Mucosa of descending colon (tissue), 1 donor: Measurements from ENCODE around the gene ACTN1.

GRCh38 chr14:68420224-68420654 lies 372.6 kb downstream of the ZFP36L1 start:
- PRO-cap, result no peak

GRCh38 chr14:68458876-68459620 lies 333.8 kb downstream of the ZFP36L1 start:
- PRO-cap, result unidirectional peak, minus-strand start at chr14:68458990

DNA sequence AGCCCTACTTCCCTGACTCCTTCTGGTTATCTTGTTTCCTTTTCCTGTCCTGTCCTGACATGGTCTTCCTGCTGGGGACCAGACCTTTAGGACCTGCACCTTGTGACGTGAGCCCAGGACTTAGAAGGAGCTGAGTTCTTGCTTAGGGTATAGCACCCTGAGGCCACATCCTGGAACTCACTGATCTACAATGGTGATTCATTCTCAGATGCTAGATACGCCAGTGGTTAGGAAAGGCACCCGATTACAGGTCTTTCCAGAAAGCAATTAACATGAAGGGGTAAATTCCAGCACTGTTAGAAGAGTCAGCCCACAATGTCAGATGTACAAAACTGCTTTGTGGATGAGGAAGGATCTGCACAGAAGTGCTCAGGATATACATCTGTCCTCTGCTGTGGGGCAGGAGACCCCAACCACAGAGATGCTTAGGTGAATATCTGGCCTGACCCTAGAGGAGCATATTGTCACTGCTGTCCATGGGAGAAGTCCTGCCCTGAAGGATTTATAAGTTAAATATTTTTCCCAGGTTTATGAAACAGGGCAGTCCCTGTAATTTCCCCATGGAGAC lies 324.1 kb downstream of the ZFP36L1 start:
- PRO-cap, result no peak

DNA sequence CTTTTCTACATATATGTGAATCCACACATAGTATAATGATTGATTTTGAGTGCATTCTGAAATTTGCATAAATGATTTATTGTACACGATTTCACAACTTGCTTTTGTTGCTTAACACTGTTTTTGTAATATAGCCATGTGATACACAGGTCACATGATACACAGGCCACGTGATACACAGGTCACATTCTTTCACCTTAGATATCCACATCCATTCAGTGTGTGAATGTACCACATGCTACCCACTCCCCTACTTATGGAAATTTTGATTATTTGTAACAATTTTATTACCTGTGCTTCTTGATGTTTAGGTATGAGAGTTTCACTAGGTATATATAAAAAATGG lies 319.0 kb downstream of the ZFP36L1 start:
- PRO-cap, result no peak

DNA sequence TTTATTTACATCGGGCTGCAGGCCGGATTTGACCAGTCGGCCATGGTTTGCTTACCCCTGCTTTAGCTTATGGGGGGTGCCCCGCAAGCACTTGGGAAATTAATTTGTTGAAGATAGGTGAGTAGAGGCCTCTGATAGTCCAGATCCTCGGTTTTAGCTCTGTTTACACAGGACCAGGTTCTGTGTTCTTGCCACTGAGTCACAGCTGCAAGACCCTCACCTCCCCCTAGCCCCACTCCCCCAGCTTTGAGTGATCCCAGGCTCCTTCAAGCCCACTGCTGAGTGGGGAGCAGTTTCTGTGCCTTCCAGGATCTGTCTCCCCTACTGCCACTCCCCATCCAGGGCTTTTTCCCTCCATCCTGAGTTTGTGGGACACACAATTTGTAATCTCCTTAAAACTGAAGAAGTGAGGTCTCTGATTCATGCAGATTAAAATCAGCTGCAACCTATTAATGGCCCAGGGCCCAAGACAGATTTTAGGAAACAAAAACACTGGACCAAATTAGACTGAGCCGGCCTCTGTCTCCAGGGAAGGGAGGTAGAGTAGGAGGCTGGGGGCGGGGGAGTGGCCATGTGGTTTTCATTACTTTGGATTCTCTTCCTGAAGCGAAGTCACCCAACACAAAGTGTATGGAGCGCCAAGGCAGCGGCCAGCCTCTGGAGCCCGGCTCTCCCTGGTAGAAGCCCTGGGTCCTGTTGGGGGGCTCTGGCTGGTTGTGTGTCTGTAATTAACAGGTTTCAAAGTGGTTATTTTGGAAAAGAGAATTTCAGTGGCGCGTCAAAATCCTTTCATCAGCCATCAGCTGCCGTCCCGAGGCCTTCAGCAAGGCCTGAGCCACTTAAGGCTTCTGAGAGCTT lies 282.8 kb downstream of the ZFP36L1 start:
- PRO-cap, result no peak

- PRO-cap, result no peak
Observed at GRCh38 chr14:68584072-68584426, 208.8 kb downstream of the ZFP36L1 start.

DNA sequence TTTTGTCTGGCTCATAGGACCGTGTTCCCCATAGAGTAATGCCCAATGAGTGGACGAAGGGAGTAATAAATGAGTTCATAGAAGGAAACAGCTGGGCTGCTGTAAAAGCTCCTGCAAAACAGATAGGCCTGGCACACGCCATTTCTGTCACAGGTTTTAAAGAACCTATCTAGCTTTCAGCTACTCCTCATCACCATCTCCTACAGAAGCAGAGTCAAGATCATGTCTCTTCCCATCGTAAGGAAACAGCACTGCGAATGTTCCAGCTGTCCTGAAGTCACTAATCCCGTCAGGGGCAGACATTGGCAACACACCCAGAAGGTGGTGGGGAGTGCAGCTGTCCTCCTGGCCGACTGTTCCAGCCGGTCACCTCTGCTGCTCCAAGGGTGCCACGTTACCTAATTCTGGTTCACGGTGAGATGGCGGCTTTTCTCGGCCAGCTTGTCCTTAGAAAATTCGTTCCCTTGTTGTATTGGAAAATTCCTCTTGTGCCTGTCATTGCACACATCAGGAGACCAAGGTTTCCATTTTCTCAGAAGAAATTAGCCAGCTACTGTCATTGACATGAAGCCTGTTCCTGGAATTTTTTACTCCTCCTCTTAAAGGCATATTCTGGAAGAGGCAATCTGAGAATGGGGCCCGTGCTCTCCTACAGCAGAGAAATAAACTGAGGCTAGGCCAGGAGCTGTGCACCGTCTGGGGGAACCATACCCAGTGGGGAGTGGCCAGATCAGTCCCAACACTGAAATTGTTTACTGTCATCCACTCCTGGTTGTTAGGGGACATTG lies 196.1 kb downstream of the ZFP36L1 start:
- PRO-cap, result no peak

GRCh38 chr14:68630030-68630453 lies 162.8 kb downstream of the ZFP36L1 start:
- PRO-cap, result no peak

DNA sequence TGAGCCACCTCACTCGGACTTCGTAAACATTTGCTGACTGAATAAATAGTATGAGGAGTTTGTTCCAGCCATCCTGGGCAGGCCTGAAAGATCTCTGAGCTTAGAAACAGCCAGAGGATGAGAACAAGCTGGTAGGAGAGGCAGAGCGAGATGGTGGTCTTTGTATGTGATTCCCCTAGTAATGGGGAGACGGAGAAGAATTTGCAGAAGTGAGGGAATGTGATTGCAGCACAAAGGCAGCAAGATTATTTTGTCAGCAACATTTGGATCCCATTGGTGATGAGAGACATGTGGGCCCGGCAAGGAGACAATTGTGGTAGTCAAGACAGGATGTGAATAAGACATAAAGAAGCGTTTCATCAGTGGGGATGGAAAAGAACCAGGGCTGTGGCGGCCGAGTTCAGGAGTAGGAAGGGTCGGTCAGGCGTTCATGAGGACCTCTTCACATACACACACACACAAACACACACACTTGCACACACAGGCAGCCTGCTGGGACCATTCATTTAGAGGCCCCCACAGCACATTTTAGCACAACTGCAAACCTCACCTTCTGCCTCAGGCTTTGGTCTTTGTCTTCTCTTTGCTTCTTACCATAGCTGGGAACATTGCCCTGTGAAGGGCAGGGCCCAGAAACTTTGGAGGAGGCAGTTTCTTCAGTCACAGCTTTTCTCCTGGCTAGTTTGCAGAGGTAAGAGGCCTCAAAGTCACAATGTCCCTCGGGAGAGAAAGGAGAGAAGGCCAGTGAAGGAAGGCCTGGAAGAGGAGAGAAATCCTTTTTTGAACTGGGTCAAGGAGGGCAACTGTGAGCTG lies 155.3 kb downstream of the ZFP36L1 start:
- PRO-cap, result no peak

DNA sequence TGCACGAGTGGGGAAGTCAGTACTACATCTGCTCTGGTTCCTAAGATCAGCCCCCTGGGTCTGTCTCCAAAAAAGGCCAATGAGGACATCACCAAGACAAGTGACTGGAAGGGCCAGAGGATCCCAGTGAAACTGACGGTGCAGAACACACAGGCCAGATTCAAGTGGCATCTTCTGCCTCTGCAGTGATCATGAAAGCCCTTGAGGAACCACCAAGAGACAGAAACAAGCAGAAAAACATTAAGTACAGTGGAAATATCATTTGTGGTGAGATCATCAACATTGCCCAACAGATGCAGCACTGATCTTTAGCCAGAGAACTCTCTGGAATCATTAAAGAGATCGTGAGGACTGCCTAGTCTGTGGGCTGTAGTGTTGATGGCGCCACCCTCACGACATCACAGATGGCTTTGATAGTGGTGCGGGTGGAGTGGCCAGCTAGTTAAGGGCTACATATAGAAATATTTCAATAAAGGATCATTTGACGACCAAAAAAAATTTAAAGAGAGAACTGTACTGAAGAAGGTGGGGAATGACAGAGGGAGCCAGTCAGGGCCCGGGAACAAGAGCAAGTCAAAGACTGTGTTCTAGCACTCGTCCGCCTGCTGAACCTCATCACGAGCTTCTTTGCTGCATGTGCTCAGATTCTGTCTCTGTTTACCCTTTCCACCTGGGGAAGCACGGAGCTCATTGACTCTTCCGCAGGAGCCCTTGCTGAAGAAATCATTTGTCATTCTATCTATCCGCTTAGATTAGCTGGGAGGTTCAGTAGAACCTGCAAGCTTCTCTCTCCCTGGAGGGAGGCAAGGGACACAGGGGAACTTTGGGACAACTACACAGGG lies 99.5 kb downstream of the ZFP36L1 start:
- PRO-cap, result no peak

- PRO-cap, result no peak
Observed at GRCh38 chr14:68736429-68736978, 56.4 kb downstream of the ZFP36L1 start.

- PRO-cap, result no peak
Observed at GRCh38 chr14:68763461-68763997, 29.3 kb downstream of the ZFP36L1 start.

DNA sequence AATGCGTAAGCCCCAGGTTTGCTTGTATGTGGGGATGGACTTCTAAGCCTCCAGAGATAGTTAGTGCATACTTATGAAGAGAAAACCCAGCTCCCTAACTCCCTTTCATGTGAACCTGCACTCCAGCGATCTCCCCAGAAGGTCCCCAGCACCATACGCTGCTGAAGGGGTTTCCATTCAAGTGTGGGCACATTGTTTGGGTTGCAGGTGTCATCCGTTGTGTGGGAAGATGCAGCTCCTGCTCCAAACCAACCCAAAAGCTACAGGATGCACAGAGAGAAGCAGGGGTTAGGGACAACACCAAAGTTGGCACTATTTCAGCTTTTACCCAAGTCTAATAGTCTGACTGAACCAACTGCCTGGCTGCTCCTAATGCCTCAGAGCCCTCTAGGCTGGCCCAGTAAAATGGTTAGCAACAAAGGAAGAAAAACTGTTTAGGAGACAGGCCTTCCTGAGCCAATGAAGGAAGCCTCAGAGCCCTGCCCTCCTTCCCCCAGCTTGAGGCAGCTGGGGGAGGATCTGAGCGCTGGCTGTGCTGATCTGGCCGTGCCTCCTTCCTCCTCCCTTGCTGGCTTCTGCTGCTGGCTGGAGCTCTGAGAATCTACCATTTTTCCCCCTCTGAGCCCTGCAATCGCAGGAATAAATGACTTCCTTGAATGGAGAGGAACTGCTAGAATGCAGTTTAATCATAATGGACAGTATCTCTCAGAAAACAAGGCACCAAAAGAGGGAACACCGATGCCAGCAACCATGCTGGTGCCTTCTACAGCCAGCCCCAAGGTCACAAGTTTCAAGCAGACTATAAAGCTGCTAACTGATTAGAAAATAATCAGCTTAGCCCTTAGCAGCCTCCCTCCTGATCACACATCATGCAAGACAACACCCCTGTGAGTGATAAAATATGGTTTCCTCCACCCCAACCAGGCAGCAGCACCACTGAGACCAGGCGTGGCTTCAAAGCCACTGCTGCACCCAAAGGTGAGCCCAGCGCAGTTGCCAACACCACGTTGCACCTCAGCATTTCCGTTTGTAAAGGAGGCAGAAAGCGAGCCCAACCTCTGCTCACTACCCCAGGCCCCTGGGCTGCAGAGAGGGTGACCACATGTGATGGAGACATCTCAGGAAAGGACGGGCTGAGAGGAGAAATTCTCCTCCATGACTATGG lies 12.0 kb downstream of the ZFP36L1 start:
- PRO-cap, result bidirectional peak, plus-strand start at position 558 of the sequence, minus-strand start at position 521 of the sequence; bidirectional peak, plus-strand start at position 1,026 of the sequence, minus-strand start at position 871 of the sequence

DNA sequence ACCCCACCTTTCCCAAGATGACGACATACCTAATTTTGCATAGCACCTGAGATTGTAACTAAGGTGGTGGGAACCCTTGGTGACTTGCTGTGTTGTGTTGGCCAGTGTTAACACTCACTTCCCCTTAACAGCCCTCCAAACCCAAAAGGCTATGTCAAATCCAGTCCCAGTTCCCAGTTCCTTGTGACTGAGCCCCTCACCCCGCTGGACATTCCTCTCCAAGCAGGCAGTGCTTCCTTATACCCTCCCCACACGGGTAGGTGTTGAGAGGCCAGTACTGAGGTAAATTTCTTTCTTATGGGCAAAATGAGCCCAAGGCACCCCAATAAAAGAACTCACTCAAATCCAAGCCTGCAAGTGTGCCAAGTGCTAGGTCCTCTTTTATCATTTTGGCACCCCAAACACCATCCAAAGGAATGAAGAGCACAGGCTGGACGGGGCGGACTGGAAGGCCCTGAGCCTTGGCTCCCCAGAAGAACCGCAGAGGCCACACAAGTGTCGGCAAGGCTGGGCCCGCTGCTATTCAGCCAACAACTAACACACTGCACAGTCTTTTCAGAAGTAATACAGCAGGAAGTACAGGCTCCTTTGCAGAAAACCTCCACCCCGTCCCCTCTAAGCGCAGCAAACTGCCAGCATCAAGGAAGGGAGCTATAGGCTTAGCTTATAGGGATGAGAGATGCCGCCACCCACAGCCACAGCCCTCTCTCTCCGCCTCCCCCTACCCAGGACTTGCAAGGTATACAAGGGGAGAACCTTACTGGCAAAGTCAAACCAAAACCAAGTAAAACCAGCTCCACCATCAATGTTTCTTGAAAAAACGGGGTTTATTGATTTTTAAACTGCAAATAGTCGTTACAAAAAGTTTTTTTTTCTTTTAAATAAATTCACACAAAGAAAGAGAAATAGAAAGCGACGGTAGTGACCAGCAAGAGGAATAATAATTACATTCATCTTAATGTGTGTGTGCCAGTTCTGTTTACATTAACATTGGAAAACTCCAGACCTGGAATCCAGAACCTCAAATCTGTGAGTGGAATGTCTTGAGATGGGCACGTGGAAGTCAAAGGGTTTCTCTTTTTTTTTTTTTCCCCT lies 5.7 kb downstream of the ZFP36L1 start:
- PRO-cap, result no peak

- PRO-cap, result bidirectional peak, plus-strand start at chr14:68790055, minus-strand start at chr14:68789856; bidirectional peak, plus-strand start at chr14:68790694, minus-strand start at chr14:68790245
Observed at GRCh38 chr14:68790032-68790545, 2.8 kb downstream of the ZFP36L1 start.

GRCh38 chr14:68793766-68794441 lies 1.0 kb upstream of the ZFP36L1 start:
- PRO-cap, result bidirectional peak, plus-strand start at chr14:68793833, minus-strand start at chr14:68793899; bidirectional peak, plus-strand start at chr14:68794208, minus-strand start at chr14:68794094

GRCh38 chr14:68942323-68943212 lies 36.5 kb downstream of the ACTN1 start:
- PRO-cap, result no peak

- PRO-cap, result no peak
Observed at GRCh38 chr14:68948674-68949255, 30.3 kb downstream of the ACTN1 start.

- PRO-cap, result no peak
Observed at GRCh38 chr14:68972372-68973216, 6.5 kb downstream of the ACTN1 start.

DNA sequence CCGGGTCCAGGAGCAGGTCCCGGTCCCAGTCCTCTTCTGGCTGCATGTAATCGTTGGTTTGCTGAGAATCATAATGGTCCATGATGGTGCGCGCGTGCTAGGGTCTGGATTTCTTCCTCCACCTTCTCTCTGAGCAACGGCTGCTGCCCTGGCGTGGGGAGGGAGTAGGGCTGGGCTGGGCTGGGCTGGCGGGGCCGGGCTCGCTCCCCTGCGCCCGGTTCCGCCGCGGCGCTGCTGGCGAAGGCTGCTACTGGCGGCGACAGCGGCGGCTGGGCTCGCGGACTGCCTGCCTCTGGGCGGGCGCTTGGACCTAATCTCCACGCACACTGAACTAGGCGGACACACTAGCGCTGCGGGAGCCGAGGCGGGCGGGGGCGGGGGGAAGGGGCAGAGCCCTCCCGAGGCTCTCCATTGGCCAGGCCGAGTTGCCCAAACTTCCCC lies at the start of gene ACTN1:
ACTN1 (minus strand) TSS at position 328 of the 441 bp plus-strand sequence.
- PRO-cap, result bidirectional peak, plus-strand start outside the sequence, minus-strand start at position 328 of the sequence